Left common carotid artery plus branches (tissue), 1 donor: ENCODE measurements around a stretch of chr3.

- PRO-cap, result no peak
Observed at GRCh38 chr3:65597763-65598594, 440.7 kb downstream of the MAGI1 start.

DNA sequence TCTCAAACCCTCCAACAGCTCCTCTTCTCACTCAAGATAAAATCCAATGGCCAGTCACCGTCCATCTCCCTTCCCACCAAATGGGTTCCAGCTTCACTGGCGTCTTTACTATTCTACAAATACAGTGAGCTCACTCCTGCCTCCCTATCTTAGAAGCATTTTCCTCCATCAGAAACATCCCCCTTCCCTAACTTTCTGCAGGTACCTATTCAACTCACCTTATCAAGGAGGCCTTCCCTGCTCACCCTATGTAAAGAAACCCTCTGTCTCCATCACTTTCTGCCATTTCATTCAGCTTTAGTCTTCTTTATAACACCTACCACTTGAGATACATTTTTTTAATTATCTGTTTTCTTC is 342.7 kb downstream of the MAGI1 start:
- PRO-cap, result no peak

DNA sequence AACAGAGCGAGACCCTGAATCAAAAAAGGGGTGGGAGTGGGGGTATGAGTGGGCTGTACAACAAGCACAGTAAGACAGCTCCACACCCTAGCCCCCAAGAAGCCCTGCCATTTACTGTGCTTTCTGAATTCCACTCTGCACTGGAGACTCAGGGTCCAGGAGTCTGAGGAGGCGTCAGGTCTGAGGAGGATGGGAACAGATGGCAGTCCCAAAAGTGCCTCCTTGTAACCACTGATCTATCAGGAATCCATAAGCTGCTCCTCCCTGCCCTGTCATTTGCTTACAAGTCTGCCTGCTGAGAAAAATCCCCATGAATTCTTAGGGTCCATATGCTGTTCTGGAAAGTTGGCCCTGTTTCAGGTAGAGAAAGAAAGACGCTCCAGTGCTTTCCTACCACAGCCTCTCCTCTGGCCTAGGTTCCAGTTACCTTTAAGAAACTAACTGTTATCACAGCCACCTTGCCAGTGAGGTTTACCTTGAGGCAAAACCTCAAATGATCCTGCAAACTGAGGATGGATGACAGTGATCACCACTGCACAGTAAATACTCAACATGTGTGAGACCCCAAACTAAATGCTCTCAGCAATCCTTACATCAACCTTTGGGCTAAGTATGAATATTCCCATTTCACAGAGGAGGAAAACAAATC is 170.9 kb downstream of the MAGI1 start:
- PRO-cap, result no peak

DNA sequence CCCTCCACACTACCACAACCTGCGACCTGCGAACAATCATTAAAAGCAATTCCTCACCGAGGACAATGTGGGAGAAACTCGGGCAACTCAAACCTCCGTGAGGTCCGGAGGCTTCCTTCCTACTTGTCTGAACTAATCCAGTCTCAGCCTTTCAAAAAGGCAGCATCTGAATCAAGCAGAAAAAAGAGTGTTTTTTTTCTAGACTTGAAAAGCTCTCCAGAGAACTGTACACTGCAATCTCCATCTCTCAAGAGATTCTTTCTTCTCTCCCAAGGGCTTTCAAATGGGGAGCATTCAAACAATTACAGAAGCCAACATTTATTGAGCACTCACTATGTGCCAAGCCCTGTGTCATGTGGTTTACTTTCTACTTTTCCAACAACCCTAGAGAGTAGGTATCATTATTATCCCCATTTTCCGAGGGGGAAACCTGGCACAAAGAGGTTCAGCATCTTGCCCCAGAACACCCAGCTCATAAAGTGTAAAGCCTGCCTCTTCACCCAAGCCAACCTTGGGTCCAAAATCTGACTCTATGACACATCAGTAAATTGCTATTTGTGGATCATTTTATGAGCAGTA is 10.0 kb downstream of the MAGI1 start:
- PRO-cap, result no peak

GRCh38 chr3:66060529-66060854 is 21.8 kb upstream of the MAGI1 start:
- PRO-cap, result no peak

DNA sequence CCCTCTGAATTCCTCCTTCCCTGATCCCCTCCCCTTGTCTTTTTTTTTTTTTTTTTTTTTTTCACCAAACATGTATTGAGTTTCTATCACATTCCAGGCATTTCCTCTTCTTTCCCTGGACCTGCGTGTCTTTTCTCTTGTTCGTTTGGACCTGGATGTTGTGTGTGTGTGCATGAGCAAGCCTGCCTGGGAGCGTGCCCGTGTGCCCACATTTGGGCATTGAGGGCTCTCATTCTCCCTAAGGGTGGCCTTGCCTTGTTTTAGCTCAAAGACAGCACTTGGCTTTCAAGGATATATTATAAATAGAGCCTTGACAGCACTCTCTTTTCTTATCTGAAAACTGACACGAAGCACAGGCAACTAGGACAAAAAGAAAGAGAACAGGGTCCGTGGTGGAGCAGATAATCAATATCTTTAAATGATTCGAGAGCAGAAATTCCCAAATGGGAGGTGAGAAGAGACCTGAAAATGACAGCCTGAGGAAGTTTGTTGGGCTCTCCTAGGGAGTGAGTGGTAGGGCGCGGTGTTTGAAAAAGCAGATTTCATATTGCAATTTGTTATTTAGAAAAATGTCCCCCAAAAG is 39.0 kb upstream of the SLC25A26 start:
- PRO-cap, result no peak

DNA sequence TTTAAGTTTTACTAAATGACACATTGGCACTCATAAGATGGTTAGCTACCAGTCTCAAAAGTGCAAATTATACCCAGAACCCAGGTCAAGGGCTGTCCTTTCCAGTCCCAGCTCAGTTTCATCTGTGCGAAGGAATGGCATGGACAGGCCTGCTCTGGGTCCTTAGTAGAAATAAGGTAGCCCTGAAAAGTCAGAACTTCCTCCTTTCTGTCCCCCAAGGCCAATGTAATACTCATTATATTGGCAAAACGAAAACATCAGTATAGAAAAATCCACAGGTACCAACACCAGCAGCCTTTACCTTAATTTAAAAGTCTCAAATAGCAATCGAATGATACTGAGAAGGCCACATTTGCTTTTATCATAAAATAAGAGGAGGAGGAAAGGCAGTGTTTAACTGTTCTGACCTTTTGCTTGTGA is 121.7 kb downstream of the LRIG1 start:
- PRO-cap, result no peak

GRCh38 chr3:66440950-66441660 is 59.7 kb downstream of the LRIG1 start:
- PRO-cap, result no peak

GRCh38 chr3:66456638-66456947 is 44.2 kb downstream of the LRIG1 start:
- PRO-cap, result no peak

DNA sequence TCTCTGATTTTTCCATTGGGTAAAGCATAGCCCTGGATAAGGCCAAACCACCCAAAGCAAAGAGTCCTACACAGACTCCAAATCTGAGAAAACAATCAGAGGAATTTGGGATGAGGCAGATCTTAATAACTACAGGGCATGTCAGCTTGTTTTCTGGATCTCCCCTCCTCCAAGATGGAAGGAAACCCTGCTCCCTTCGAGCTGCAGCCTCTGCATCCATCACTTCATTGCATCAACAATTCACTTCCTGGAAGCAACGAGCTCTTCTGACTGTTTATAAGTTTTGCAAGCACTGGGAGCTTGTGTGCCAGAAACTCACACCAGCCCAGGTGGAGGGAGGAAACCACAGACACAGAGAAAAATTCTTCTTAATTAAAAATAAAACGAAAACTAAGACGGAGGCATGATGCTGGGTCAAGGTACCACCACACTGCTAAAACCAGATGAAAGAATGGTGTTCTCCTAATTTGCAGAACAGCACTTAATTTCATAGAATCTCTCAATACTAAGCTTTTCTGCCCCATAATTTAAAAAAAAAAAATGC is 10.6 kb downstream of the LRIG1 start:
- PRO-cap, result no peak

DNA sequence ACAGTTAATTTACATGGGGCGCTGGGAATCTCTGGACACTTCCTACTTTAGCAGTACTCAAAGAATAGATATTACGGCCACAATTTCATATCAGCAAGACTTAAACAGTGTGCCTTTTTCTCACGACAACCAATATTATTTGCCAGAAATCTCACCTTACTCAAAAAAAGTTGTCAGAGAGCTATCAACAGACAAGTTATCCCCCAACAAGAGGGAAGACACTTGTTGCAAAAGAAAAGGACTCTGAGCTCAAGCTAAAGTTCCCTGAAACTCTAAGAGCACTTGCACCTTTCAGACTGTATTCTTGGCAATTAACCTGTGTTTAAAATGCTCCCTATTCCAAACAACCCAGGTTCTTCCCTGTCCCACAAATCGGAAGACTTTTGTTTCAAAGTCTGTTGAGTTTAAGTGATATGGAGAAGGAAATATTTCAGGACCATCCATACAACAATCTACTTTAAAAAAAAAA is 4.5 kb downstream of the LRIG1 start:
- PRO-cap, result no peak

- PRO-cap, result no peak
Observed at GRCh38 chr3:67536324-67536897, 118.0 kb downstream of the SUCLG2 start.

- PRO-cap, result no peak
Observed at GRCh38 chr3:67540077-67540494, 114.3 kb downstream of the SUCLG2 start.

DNA sequence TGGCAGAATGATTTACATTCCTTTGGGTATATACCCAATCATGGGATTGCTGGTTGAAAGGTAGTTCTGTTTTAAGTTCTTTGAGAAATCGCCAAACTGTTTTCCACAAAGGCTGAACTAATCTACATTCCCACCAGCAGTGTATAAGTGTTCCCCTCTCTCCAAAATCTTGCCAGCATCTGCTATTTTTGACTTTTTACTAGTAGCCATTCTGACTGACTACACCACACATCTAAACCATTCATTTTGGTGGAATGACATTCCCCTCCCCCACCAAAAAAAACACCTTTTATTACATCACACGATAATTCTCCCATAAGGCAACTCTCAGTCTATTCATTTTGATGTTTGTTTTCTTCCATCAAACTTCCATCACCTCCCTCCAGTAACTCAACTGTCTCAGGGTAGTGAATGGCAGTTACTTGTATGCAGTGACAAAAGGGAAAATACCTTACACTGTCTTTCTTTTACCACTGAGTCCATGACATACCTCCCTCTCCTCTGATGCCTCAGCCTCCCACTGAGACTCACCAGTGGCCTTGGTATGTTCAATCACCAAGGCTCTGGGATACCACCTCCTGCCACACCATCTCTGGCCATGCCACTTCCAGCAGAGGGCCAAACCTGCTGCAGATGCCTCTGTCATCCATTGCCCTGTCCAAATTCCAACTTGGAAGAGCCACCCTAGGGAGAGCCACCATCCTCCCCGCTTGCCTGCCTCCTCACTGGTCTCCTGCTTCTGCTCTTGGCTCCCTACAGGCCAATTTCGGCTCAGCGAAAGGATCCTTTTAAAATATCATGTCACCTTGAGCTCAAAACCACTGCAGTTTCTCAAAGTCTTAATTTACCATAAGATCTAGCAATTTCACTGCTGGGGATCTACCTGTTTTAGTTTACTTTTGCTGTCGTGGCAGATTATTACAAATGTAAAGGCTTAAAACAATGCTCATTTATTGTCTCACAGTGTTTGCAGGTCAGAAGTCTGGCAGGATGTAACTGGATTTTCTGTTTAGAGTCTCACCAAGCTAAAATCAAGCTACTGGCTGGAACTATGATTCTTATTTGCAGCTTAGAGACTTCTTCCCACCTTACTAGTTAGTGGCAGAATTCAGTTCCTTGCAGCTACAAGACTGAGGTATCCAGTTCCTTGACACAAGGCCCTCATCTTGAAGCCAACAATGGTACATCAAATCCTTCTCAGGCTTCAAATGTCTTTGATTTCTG is 71.4 kb downstream of the SUCLG2 start:
- PRO-cap, result no peak

DNA sequence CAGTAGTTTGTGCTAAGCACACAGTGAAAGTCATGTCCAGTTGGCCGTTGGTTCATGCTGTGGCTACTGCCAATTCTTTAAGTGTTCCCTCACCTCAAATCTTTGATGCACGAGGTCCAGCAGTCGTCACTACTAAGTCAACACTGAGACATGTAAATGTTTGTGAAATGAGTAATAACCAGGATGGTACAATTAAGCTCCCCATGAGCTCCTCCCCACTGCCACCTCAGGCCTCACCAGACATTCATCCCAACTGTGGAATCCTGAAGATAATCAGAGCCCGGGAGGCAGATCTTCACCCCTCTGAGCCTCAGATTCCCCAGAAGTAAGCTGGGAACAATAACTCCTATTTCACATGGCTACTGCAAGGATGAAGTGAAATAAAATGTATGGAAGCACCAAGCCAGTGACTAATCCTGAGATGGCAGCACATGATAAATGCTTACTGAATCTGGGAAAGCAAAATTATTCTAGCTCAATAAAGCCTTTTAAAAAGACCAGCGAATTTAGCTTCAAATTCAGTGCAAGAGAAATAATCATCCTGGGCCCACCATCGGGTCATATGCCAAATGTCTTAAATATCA is 6.8 kb downstream of the SUCLG2 start:
- PRO-cap, result no peak

DNA sequence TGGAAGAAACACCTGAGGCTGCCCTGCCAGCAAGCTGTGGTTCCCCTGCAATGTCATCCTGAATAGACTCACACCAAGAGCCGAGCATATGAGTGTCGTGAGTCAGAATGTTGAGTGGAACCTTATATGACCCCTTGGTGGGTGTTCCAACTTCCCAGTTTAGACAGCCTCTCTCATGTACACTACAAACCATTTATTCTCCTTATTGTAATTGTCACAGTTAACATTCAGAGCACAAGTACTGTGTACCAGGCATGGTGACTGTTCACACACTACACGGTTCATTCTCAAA is 16.8 kb downstream of the EOGT start:
- PRO-cap, result no peak

GRCh38 chr3:69104356-69104885 is 18.0 kb downstream of the LMOD3 start:
- PRO-cap, result no peak

- PRO-cap, result no peak
Observed at GRCh38 chr3:69118609-69118948, 3.8 kb downstream of the LMOD3 start.

- PRO-cap, result no peak
Observed at GRCh38 chr3:69201611-69202102, 79.3 kb upstream of the LMOD3 start.

- PRO-cap, result no peak
Observed at GRCh38 chr3:69231715-69232197, 109.4 kb upstream of the LMOD3 start.